H4 (cell line): ENCODE results near the gene PNMT.

GRCh38 chr17:39046021-39046256 is 78.7 kb upstream of the FBXO47 start:
- RAMPAGE, long total RNA = no peak

DNA sequence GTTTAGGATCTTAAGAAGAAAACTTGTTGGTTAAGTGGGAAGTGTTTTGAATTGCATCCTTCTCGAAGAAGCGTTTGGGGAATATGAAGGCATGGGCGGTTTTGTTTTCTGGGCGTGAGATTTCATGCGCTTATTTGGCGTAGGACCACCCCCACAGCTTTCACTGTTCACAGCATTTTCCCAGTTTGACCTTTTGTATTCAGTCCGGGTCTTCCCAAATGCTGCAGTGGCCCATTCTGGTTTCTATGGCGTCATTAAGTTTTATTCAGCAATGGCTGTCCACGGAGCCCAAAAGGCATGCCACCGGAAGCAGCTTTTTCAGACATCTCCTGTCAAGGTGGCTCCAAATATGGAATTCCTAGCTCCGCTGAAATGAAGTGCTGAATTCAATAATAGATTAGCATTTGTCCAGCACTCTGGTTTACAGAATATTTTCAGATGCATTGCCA is 90.5 kb upstream of the FBXO47 start:
- RAMPAGE, long total RNA = no peak

GRCh38 chr17:39110294-39111132 is 40.9 kb downstream of the PLXDC1 start:
- RAMPAGE, long total RNA = no peak

DNA sequence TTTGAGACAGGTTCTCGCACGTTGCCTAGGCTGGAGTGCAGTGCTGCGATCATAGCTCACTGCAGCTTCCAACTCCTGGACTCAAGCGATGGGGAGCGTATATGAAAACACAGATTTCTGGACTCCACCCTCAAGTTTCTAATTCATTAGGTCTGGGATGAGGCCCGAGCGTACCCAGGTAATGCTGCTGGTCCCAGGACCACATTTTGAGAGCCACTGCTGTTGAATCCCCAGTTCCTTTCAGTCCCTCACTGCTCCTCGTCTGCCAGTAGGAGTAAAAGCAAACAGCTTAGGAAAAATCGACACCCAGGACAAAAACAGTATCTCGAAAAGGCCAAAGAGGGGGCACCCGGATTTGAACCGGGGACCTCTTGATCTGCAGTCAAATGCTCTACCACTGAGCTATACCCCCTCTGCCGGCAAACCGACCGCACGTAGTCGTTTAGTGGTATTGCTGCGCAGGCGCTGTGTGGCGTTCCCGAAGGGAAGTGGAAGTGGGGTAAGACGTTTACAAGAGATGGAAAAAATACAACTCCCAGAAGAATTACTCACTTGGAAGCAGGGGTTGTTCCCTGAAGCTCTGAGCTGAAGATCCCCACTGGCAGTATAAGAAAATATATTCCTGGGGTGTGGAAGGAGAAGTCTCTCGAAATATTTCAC is 2.1 kb upstream of the PLXDC1 start:
- RAMPAGE, long total RNA = no peak

GRCh38 chr17:39209528-39210533 is 9.7 kb downstream of the RPL19 start:
- RAMPAGE, long total RNA = no peak

GRCh38 chr17:39213782-39214274 is 11.9 kb downstream of the STAC2 start:
- RAMPAGE, long total RNA = no peak

DNA sequence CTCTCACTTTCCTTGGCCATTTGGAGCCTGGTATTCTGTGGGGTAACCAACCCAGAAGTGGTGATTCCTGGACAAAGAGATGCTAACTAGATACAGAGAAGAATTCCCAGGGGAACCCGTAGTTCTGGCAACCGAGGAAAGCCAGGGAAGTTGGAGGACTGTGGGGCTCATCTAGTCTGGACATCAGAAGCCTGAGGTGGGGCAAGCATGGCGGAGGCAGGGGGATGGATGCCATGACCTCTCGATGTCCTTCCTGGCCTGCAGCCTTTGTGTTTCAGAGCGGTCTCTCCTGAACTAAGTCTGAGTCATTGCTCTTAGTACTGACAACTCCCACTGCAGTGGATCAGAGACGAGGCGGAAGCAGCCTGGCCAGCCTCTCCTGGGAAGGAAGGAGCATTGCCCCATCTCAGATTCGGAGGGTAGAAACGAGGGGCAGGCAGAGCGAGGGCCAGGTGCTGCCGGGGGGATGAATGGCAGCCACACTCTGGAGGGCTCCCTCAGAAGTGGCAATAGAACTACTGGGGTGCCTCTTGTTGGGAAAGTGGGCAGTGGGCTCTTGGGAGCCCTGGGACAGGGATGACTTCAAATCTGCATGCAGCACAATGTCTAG is 3.5 kb upstream of the STAC2 start:
- RAMPAGE, long total RNA = no peak

- RAMPAGE, long total RNA = no peak
These were observed 2.4 kb upstream of the MED1 start for GRCh38 chr17:39453543-39453826.

GRCh38 chr17:39544481-39544868 is 63.2 kb downstream of the NEUROD2 start:
- RAMPAGE, long total RNA = no peak

- RAMPAGE, long total RNA = no peak
These were observed 14.6 kb downstream of the NEUROD2 start for GRCh38 chr17:39593199-39593456.

GRCh38 chr17:39639603-39640124 is 2.7 kb downstream of the STARD3 start:
- RAMPAGE, long total RNA = no peak

- RAMPAGE, long total RNA = no peak
These were observed 13.0 kb downstream of the STARD3 start for GRCh38 chr17:39649871-39650478.

DNA sequence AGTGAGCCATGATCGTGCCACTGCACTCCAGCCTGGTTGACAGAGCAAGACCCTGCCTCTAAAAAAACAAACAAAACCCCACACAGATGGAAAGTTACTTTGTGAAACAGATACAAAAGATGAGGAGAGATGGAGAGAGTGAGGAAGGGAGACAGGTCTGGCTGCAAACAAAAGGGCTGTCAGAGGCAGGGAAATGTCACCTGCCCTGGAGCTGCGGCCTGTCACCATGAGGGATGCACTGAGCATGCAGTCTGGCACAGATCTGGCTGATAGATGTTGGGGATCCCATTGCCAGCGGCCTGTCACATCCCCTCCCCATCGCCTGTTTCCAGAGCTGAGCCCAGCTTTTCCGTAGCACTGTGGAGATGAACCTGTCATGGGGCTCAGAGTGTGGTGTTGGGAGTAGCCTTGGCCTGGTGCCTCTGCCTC is 13.8 kb downstream of the STARD3 start:
- RAMPAGE, long total RNA = no peak

- RAMPAGE, long total RNA = no peak
These were observed 4.0 kb upstream of the TCAP start for GRCh38 chr17:39660882-39661809.

DNA sequence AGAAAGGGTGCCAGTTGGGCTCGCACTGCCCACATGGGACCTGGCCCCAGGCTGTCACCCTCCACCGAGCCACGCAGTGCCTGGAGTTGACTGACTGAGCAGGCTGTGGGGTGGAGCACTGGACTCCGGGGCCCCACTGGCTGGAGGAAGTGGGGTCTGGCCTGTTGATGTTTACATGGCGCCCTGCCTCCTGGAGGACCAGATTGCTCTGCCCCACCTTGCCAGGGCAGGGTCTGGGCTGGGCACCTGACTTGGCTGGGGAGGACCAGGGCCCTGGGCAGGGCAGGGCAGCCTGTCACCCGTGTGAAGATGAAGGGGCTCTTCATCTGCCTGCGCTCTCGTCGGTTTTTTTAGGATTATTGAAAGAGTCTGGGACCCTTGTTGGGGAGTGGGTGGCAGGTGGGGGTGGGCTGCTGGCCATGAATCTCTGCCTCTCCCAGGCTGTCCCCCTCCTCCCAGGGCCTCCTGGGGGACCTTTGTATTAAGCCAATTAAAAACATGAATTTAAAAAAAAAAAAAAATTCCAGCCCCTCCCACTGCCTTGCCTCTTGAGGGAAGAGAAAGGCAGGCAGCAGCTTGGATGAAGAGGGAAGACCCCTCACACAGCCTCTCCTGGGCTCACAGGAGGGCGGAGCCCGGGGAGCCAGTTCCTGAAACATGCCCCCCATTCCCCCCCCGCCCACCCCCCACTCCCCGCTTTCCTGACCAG is 2.0 kb upstream of the TCAP start:
- RAMPAGE, long total RNA = no peak

- RAMPAGE, long total RNA = no peak
These were observed 742 bp upstream of the PNMT start for GRCh38 chr17:39667323-39668098.

DNA sequence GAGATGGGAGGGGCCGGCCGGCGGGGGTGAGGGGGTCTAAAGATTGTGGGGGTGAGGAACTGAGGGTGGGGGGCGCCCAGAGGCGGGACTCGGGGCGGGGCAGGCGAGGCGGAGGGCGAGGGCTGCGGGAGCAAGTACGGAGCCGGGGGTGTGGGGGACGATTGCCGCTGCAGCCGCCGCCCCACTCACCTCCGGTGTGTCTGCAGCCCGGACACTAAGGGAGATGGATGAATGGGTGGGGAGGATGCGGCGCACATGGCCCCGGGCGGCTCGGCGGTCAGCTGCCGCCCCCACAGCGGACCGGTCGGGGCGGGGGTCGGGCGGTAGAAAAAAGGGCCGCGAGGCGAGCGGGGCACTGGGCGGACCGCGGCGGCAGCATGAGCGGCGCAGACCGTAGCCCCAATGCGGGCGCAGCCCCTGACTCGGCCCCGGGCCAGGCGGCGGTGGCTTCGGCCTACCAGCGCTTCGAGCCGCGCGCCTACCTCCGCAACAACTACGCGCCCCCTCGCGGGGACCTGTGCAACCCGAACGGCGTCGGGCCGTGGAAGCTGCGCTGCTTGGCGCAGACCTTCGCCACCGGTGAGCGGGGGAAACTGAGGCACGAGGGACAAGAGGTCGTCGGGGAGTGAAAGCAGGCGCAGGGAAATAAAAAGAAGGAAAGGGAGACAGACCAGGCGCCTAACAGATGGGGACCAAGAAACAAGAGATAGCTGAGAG is at the start of gene PNMT:
PNMT (plus strand) TSS at position 355 of the 717 bp plus-strand sequence.
- RAMPAGE, long total RNA = no peak

DNA sequence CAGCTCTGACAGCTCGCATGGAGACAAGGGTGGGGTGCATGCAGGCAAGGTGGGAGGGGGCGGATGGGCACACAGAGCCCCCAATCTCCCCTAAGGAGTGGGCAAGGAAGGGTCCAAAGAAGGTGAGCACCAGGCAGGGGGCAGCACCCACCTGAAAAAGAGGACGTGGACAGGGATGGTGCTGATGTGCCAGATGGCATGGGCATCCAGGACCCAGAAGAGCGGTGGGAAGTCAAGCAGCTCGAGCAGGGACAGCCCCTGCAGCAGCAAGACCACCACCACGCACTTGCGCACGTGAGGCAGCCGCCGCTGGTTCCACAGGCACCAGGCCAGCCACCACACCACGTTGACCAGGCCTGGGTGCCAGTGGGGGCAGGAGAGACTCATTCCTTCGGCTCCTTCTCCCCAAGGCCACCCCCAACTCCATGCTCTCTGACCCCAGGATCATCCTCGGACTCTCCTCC is 4.7 kb downstream of the PNMT start:
- RAMPAGE, long total RNA = no peak

- RAMPAGE, long total RNA = no peak
These were observed 10.0 kb downstream of the ERBB2 start for GRCh38 chr17:39709470-39710608.

DNA sequence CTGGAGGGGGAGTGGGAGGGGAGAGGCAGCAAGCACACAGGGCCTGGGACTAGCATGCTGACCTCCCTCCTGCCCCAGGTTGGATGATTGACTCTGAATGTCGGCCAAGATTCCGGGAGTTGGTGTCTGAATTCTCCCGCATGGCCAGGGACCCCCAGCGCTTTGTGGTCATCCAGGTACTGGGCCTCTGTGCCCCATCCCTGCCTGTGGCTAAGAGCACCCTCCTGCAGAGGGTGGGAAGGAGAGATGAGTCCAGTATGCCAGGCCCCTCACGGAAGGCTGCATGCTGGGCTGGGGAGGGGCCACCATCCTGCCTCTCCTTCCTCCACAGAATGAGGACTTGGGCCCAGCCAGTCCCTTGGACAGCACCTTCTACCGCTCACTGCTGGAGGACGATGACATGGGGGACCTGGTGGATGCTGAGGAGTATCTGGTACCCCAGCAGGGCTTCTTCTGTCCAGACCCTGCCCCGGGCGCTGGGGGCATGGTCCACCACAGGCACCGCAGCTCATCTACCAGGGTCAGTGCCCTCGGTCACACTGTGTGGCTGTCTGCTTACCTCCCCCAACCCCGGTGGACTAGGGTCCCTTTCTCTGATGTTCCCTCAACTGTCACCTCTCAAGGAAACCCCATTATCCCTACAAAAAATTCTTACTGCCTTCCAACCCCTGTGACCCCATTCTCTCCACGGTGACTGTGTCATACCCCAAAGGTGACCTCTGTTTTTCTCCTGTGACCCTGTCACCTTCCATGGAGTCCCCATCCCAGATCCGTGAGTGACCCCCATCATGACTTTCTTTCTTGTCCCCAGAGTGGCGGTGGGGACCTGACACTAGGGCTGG is 3.6 kb downstream of the MIEN1 start:
- RAMPAGE, long total RNA = no peak